GM23338 (cell line): ENCODE measurements around a stretch of chr10.

- PRO-cap: no peak
- RAMPAGE, long total RNA: no peak
These were observed 17.9 kb downstream of the EIF4EBP2 start for GRCh38 chr10:70421541-70422455.

DNA sequence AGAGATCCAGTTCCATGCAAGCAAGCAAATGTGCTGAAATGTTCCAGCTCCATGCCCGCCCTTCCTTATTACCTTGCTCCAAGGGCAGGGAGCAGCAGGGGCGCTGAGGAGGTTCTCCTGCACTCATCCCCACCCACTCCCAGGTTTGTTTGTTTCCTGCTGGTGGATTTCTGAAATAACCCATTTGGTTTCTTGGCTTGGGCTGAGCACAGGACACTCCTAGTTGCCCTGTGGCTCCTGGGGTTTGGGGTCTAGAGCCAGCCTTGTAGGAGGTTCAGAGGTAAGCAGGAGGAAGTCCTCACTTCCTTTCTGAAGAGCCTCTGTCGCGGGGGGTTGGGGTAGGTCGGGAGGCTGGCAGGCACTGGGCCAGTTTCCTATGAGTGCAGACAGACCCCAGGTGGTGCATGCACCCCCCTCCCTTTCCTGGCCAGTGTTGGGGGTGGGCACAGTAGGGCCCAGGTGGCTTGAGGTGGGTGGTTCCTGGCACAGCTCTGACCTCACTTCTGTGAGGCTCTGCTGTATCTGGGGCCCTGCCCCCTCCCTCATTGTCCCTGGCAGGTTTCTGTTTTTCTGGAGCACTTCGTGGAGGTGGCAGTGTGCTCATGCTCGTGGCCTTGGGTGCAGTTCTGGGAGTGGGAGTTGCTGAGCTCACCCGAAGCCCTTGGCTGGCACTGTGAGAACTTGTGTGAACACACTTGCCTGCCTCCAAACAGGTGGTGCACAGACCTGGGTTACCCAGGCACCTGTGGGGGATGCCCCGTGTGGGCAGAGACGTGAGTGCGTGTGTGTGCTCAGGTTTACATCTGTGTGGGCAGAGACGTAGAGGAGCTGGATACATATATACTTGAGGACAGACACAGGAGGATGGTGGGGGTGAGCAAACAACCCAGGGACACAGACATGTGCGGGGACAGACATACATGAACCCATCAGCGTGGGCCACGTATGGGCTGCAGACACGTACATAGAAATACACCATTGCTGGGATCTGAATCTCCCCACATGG, 1.8 kb downstream of the PALD1 start:
- PRO-cap: no peak
- RAMPAGE, long total RNA: no peak

GRCh38 chr10:70494266-70494648, 15.7 kb downstream of the PALD1 start:
- PRO-cap: no peak
- RAMPAGE, long total RNA: no peak

- PRO-cap: bidirectional peak, plus-strand start at chr10:70499401, minus-strand start at chr10:70499254
- RAMPAGE, long total RNA: no peak
These were observed 20.7 kb downstream of the PALD1 start for GRCh38 chr10:70499193-70499752.

GRCh38 chr10:70500578-70501385, 22.2 kb downstream of the PALD1 start:
- PRO-cap: no peak
- RAMPAGE, long total RNA: no peak

DNA sequence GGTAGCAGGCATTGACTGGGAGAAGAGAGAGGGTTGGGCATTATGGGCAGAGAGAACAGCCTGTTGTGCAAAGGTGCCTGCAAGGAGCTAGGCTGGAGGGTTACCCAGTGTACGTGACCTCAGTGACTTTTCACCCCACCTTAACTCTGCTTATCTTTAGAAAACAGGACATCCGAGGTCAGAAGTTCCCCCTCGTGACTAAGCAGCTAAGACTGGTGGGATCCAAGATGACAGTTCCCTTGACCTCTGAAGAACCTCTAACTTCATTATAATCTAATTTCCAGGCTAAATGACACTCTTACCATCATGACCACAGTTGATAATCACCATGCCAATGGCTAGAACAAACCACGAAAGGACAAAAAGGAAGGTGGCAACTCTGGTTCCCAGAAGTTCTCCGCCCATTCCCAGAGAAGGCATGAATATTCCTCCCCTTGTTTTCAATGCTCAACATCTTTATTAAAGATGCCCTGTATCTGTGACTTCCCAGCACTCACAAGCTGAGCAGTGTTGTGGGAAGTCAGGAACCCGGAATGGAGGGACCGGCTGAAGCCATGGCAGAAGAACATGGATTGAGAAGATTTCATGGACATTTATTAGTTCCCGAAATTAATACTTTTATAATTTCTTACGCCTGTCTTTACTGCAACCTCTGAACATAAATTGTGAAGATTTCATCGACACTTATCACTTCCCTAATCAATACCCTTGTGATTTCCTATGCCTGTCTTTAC, 4.9 kb upstream of the ADAMTS14 start:
- PRO-cap: no peak
- RAMPAGE, long total RNA: no peak

GRCh38 chr10:70753871-70754385, 31.2 kb downstream of the TBATA start:
- PRO-cap: no peak
- RAMPAGE, long total RNA: no peak

DNA sequence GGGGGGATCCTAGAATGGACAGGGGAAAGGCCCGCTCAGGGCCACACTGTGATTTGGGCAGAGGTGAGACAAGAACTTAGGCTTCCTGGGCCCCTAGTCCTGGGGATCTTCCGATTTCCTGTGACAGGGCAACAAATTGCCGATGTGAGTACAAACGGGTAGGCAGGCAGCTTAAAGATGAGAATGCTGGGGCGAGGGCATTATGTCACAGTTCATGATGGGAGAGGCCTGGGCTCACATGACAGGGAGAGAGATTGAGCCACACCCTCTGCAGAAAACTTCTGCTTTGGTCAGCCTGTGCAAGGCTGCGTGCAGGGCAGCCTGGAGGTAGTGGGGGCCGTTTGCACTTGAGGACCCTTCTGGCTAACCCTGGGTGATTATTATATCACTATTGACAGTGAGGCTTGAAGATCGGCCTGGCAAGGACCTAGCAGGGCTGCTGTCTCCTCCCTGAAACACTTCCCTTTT, 5.2 kb downstream of the TBATA start:
- PRO-cap: no peak
- RAMPAGE, long total RNA: no peak

DNA sequence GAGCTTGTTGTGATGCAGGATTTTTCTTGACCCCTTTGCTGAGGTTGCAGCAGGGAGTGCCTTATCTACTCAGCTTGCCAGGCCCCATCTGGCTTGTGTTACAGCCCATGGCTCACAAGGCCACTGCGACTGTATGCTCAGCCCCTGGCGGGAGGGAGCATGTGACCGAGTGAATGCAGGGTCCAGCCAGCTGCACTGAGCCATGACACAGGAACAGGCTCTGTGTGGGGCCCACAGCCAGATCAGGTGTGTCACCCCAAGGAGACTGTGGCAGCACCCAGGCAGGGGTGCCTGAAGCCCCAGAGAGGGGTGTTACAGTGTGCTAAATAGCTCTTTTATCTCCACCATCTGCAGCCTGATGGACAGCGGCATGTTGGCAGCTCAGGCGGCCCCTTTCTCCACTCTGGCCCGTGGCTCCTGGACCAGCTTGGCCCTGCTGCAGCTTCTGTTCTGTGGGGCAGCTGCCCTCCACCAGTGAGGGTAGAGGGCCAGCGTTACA, 2.6 kb upstream of the PCBD1 start:
- PRO-cap: no peak
- RAMPAGE, long total RNA: no peak

DNA sequence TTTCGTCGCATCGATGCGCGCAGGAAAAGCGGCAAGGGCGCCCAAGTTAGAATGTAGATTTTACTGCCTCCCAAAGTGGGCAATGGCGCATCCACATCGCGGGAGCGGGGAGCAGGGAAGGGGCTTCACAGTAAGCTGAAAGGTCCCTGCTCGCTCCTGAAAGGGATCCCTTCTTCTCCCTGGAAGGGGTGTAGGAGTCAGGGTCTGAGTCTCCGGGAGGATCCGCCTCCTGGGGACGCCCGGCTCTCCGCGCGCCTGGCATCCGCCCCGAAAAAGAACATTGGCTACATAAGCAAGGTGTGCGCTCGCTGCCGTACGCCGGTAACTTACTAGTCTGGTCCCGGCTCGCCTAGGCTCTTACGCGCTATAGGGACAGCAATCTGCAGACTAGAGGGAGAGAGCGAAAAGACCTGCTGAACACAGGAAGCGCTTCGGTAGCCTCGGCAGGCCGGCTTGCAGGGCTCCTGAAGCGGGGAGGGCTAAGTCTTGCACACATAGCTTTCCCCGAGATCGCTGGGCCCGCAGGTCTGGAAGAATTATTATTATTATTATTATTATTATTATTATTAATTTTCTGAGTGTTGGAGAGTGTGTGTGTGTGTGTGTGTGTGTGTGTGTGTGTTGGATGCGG, 886 bp downstream of the UNC5B start:
- PRO-cap: bidirectional peak, plus-strand start at position 385 of the sequence, minus-strand start at position 286 of the sequence
- RAMPAGE, long total RNA: no peak

GRCh38 chr10:71248945-71249452, 36.6 kb downstream of the UNC5B start:
- PRO-cap: no peak
- RAMPAGE, long total RNA: no peak

DNA sequence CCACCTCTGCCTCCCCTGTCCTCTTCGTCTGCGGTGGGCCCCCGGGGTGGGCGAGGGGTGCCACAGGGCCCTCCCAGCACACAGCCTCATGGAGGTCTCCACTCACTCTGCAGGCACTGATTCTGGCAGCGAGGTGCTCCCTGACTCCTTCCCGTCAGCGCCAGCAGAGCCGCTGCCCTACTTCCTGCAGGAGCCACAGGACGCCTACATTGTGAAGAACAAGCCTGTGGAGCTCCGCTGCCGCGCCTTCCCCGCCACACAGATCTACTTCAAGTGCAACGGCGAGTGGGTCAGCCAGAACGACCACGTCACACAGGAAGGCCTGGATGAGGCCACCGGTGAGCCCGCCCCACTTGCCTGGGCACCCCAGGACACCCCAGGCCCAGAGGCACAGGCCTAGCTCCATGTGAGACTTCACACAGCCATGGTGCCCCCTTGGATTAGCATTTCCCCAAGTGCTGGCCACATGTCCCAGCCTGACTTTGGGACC, 39.3 kb upstream of the SLC29A3 start:
- PRO-cap: no peak
- RAMPAGE, long total RNA: no peak

GRCh38 chr10:71397848-71398296, 1.2 kb downstream of the CDH23 start:
- PRO-cap: no peak
- RAMPAGE, long total RNA: no peak

GRCh38 chr10:71683176-71683762, 36.3 kb downstream of the C10orf105 start:
- PRO-cap: no peak
- RAMPAGE, long total RNA: no peak

- PRO-cap: no peak
- RAMPAGE, long total RNA: no peak
These were observed 7.7 kb upstream of the C10orf105 start for GRCh38 chr10:71727191-71727713.

- PRO-cap: no peak
- RAMPAGE, long total RNA: no peak
These were observed 11.3 kb downstream of the VSIR start for GRCh38 chr10:71761857-71762636.

- PRO-cap: no peak
- RAMPAGE, long total RNA: no peak
These were observed 7.0 kb downstream of the VSIR start for GRCh38 chr10:71766433-71766677.

GRCh38 chr10:71806798-71807195, 33.5 kb upstream of the VSIR start:
- PRO-cap: no peak
- RAMPAGE, long total RNA: no peak

DNA sequence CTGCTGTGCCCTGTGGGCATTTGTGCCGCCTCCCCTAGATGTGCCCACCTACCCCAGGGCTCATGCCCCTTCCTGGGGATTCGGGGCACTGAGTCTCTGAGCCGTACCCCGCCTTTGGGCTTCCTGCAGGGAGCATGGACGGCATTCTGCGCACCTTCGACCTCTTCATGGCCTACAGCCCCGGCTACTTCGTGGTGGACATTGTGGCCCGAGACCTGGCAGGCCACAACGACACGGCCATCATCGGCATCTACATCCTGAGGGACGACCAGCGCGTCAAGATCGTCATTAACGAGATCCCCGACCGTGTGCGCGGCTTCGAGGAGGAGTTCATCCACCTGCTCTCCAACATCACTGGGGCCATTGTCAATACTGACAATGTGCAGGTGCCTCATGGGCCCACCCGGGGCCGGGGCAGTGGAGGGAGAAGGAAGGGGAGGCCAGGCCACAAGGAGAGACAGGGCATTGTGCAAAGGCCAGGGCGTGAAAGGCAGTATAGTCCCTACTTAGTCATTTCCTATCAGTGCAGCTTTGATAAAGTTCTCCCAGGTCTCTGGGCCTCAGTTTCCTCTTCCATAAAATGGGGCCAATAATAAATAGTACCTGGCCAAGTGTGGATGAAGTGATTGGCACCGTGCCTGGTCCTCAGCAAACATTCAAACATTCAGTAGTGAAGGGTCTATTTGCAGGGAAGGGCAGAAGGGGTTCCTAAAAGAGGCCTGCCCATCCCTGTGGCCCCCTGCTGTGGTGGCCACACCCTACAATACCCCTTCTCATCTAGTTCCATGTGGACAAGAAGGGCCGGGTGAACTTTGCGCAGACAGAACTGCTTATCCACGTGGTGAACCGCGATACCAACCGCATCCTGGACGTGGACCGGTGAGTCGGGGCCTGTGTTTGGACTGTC, 36.6 kb upstream of the VSIR start:
- PRO-cap: no peak
- RAMPAGE, long total RNA: no peak

- PRO-cap: no peak
- RAMPAGE, long total RNA: no peak
These were observed 32.4 kb downstream of the PSAP start for GRCh38 chr10:71818283-71819433.